M059J (cell line): ENCODE measurements around the genes FHIT, PTPRG and C3orf49.

DNA sequence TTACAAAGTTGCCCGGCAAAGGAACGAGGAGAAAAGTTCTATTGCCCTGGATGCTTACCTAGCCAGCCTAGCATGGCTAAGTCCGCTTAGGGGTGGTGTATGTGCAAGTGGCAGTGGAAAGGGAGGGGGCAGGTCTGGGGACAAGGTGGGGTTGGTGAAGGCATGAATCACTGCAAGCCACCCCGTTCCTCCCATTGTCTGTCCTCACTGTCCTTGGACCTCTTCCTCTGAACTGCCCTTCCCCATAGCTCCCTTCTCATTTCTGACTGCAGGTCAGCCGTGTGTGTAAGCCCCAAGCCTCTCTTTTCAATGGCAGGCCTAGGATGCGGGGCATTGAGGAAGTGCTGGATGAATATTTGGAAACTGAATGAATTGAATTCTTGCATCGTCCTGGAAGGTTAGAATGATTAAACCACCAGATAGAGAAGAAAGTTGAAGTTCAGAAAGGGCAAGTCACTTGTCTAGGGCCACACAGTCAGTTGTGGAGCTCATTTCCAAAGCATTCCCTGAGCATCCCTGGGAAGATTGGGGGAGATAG is 8.6 kb downstream of the FAM3D start:
- RAMPAGE, long total RNA: no peak

DNA sequence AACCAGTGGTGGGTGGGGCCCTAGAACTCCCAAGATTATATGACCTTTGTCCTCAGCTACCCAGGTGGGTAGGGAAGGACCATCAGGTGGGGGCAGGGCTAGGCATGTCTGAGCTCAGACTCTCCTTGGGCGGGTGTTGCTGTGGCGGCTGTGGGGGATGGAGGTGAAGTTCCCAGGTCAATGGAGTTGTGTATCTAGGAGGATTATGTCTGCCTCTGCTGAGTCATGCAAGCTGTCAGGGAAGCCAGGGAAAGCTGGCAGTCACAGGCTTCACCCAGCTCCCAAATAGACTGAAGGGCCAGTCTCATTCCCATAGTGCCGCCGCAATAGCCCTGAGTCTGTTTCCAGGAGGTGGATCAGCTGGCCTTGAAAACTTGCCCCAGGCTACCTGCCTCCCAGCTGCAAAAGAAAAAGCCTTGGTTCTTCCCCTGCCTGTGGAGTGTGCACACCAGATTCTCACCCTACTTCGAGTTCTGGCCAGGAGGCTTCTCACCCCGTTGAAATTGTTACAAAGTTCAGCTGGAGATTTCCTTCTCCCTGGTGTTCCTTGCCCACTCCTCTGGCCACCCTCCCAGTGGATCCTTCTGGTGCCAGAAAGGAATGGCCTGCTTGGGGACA is 139.8 kb upstream of the CFAP20DC start:
- RAMPAGE, long total RNA: no peak

DNA sequence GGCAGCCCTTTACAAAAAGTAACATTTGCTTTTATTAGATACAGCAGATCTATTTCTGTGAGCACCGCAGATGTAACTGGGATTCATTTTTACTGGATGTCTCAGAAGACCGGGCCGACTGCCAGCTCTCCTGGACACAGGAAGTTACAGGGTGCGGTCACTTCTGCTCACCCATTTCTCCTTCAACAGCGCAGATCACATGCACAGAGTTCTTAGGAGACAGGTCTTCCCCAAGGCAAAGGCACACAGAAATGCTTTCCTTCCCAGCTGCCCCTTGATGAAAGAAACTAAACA is 768.7 kb upstream of the CFAP20DC start:
- RAMPAGE, long total RNA: no peak

- RAMPAGE, long total RNA: no peak
Observed at GRCh38 chr3:60257381-60257817, 993.9 kb downstream of the FHIT start.

DNA sequence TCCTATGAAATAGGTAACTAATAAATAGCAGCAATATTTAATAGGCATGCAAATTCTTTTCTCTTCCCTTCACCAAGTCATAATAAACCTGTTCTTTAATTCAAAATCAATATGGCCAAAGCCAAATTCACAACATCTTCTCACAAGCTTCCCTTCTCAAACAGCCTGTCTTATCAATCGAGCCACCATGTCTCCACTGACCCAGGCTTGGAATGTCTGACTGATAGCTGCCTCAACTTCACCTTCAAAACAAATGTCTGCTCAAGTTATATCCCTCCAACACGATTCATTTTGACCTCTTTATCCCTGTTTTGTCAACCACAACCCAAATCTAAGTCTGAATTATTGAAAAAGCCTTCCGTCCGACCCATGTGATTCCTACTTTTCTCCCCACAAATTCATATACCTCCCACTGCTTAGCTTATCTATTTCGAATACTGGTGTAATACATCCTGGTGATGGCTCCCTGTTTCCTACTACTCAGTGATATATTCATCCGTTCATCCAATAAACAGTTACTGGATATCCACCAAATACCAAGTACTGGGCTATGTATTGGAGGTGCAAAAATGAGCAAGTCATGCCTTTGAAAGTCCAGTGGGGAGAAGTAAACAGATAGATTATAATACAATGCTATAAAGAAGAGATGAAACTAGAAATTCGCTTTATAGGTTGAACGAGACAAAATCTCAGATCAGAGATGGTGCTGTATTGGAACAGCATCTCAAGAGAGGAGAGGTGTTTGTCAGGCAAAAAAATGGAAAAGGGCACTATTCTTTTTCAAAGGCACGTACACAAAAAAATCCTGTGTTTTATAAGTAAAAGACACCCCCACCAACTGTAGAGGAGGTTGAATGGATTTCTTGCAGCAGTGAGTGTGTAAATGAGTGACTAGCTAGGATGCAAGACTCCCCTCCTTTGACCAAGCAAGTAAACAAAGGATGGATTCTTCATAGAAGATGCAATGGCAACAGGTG is 890.4 kb downstream of the FHIT start:
- RAMPAGE, long total RNA: no peak

DNA sequence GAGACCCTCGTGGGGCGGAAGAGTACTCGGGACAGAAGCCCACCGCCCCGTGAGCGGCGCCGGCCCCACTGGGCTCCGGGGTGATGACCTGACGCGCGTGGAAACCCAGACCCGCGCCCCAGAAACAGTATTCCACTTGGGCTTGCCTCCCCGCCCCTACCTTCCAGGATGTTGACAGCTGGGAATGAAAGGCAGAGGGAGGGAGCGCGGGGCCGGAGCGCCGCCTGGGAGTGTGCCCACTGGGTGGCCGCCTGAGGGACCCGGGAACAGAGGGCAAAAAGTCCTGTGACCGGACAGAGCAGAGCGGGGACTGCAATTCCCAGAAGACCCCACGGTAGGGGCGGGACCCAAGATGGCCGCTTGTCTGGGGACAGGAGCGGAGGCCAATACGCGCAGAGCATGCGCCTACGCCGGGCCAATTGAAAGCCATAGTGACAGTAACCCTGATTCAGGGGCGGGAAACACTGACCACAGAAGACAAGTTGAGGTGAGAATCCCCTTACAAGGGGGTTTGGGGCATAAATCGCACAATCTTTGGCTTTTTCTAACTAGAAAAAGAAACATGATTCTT is at the start of gene FHIT:
Gene FHIT (minus strand): TSS at position 312 of the 571 bp plus-strand sequence.
- RAMPAGE, long total RNA: no peak

DNA sequence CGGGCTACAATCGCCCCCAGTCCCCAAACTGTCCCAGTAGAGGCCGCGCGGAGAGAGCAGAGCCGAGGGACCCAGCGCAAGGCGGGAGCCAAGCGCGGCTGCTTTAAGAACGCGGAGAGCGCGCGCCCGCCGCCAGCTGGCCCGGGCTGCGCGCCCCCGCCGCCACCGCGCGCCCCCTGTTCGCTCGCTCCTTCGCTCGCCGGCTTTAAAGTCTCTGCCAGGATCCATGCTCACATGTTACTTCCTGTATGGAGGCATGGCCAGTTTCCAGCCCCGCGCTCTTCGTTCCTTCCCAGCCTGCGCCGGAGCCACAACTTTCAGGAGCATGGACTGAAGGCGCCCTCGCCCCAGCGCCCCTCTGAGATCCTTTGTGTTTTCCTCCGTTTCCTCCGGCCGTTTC is at the start of gene PTPRG:
Gene PTPRG (plus strand): TSS at position 235 of the 400 bp plus-strand sequence.
- RAMPAGE, long total RNA: no peak

DNA sequence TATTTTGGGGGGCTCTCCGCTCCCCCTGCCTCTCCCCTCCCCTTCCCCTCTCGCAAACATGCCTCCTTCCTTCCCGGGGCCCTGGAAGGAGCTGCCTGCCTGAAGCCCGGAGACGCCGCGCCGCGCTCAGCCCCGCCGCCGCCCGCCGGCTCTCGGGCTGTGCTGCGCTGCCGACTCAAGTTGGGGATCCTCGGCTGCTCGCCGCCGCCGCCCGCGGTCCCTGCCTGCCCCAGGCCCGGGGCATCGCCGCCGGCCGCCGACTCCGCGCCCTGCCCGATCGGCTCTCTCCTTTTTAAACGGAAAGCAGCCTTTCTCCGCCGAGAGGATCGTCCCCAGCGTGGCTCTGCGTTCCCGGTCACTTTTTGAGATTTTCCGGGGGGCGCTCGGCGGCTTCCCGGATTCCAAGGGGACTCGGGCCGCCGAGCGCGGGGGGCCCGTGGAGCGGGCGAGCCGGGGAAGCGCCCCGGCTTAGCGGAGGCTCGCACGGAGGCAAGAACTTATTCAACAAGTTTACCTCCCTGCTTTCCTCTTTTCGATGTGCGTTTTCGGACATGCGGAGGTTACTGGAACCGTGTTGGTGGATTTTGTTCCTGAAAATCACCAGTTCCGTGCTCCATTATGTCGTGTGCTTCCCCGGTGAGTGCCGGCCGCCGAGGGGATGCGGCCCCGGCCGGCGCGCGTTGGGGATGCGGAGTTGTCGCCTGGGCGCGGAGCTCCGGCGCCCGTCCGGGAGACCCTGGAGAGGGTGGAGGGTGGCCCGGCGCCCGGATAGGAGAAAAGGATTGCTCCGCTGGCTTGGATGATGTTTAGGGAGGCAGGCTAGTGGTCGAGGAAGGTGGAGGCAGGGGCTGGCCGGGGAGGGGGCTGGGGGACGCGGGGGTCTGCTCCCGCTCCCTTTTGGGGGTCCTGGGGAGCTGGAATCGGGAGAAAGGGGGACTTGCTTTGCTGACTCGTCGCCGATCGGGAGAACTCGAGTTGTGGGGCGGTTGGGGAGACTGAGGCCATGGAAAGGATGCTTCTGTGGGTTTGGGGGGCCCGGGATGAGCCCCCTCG is 692 bp downstream of the PTPRG start:
- RAMPAGE, long total RNA: no peak

DNA sequence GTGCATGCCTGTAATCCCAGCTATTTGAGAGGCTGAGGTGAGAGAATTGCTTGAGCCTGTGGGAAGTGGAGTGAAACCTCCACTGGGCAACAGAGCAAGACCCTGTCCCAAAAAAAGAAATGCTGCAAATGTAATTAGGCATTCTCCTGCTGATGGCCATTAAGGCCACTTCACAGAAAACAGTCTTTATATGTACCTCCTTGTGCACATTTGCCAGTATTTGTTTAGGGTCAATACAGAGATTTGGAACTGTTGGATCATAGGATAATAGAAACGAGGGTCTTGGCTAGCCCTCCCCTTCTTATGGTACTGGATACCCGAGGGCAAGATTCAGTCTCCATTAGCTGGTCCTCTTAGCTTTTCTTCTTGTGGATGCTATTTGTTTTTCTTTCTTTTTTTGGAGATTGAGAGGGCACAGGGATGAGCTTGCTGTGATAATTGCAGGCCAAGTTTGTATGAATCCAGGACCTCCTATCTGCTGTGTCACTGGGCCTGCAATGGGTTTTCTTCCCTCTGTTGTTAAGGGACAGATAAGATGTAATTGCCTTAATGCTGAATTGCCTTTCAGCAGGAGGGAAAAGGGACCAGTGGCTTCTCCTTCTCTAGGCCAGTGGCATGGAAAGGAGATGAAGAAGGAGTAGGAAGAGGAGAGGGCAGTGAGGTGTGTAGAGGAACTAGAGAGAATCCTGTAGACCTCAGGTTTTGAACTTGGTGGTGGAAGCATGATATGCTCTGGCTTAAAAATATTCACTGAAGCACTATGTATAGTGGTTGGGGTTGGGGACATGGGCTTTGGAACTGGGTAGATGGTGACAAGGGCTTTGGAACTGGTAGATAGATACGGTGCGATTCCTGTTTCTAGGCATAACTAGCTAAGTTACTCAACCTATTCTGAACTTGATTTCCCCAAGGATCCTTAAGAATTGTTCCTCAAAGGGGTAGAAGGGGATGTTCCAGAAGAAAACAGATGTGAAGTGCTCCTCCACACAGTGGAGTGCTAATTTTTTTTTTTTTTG is 29.9 kb downstream of the PTPRG start:
- RAMPAGE, long total RNA: no peak

- RAMPAGE, long total RNA: no peak
Observed at GRCh38 chr3:61850801-61851578, 289.6 kb downstream of the PTPRG start.

GRCh38 chr3:61923975-61924587 is 362.7 kb downstream of the PTPRG start:
- RAMPAGE, long total RNA: no peak

GRCh38 chr3:62094845-62095201 is 224.0 kb upstream of the C3orf14 start:
- RAMPAGE, long total RNA: no peak

DNA sequence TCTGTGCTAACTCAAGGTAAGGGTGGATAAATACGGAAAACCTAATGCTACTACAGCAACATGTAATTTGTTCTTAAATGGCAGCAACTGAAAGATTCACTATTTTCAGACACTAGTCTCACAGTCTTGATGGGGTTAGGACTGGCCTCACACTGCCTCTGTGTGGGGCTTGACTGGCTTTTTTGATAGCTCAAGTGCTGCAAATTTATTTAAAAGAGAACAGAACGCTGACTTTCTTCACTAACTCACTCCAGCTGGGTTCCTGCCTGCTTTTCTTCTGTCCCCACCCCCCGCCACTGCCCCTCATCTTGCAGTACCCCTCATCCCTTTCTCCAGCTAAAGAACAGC is 2.0 kb downstream of the CADPS start:
- RAMPAGE, long total RNA: no peak

DNA sequence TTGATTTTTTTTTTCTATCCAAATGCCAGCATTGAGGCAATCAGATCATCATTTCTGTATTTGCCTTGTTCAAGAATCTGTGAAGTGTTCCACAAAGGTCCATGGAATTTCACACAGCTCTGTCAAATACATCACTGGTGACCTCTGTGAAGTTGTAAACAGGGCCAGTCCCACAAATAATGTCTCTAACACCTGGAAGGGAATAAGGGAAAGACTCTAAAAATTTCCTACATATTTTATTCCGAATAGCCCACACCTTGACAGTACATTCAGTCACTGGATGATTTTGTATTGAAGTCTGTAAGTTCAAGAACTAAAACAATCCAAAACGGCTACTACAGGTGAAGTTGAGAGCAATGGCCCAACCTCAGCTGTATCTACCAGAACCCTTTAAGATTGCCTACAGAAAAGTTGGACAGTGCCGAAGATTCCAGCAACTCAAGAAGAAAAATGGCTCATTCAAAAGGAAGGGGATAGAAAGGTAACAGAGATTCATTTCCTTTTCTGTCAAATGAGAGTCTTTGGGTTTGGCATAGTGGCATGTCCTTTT is at the start of gene C3orf49:
Gene C3orf49 (plus strand): TSS at position 184 of the 550 bp plus-strand sequence.
- RAMPAGE, long total RNA: no peak

DNA sequence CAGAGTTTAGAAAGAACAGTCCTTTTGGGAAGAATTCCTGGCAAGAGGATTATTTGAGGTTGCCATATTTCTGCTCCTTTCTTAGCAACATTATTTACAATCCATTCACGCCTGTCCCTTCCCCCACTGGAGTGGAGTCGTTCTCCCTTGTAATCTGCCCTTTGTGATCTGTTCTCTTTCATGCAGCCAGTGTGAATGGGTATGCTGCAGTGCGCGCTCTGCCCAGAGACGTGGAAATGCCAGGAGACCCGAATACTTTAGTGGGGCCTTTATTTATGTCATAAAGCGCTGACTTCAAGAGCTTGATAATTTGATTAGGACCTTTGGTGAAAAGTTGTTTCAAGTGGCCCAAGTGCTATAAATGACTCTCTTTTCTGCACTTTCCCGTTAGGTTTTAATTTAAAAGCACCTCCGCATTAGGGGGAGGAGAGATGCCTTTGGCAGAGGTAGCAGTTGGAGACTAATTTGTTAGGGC is 52.6 kb downstream of the PSMD6 start:
- RAMPAGE, long total RNA: no peak

DNA sequence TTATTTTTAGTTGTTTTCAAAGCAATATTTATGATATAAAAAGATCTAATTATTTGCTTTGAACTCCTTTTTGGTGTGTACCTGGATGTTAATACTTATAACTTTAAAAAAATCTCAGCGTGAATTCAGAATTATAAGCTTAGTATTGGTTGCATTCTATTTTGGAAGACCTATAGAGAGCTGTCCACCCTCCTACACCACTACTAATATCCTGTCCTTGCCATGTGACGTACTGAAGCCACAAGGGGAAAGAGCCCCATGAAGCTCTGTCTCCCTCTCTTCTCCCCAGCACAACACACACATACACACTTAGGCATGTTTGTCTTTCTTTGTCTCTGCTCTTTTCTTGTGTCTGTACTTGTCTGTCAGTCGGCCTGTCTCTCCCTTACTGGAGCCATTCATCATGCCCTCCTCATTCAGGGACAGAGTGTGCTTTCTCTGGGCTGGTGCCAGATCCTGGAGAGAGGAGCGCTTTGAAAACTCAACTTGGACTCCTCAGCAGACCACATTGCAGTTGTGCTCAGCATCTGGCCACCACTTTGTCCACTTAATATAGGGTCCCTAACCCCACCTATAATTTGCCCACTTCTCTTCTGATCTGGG is 47.6 kb downstream of the PSMD6 start:
- RAMPAGE, long total RNA: no peak

- RAMPAGE, long total RNA: no peak
Observed at GRCh38 chr3:64015363-64015684, 8.0 kb downstream of the PSMD6 start.

- RAMPAGE, long total RNA: no peak
Observed at GRCh38 chr3:64159705-64160422, 65.4 kb downstream of the PRICKLE2 start.

DNA sequence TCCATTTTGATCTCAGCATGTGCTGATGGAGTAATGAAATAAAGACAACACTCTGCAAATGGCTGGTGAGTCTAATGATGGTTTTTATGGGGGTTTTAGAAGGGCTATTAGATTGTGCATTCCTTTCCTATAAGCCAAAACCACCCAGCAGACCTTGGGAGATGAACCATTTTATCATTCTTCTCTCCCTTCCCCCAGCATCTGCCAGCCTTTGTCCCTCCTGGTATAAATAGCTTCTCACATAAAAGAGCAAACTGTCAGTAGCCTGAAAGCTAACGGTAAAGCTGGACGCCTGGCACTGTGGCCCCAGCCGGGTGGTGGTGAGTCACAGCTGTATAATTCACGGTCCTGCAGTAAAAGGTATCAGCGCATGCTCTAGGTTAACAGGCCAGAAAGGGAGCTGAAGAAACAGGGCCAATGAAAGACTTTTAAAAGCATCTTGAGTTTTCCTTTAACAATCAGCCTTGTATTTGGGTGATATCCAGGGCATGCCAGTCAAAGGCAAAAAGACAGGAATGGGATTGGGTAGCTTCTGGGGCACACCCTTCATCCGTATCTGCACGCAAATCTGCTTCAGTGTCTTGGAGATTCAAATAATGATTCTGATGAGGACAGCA is 37.6 kb downstream of the PRICKLE2 start:
- RAMPAGE, long total RNA: no peak

- RAMPAGE, long total RNA: no peak
Observed at GRCh38 chr3:64238938-64239626, 13.8 kb upstream of the PRICKLE2 start.